ENCODE measurements around the gene HELZ2.

- PRO-cap, result no peak
Measured at GRCh38 chr20:62903404-62904175, 22.7 kb downstream of the DIDO1 start.

GRCh38 chr20:62911691-62912455, 14.4 kb downstream of the DIDO1 start:
- PRO-cap, result no peak

GRCh38 chr20:62946986-62947336, 5.5 kb upstream of the SLC17A9 start:
- PRO-cap, result no peak

DNA sequence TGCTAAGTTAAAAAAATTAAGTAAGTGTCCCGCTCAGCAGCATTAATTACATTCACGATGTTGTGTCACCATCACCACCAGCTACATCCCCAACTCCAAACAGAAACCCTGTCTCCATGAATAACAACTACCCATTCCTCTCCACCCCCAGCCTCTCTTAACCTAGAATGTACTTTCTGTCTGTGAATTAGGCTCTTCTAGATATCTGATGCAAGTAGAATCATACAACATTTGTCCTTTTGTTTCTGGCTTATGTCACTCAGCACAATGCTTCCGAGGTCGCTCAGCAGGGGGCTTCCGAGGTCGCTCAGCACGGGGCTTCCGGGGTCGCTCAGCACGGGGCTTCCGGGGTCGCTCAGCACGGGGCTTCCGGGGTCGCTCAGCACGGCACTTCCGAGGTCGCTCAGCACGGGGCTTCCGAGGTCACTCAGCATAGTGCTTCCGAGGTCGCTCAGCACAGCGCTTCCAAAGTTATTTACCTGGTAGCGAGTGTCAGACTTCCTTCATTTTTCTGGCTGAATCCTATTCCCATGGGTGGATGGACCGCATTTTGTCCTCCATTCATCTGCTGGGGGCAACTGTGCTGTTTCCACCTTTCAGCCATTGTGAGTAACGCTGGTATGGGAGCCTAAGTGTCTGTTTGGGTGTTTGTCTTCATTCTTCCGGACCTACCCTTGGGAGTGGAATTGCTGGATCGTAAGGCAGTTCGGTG, 31.0 kb upstream of the BHLHE23 start:
- PRO-cap, result no peak

GRCh38 chr20:63175211-63175962, 40.5 kb downstream of the YTHDF1 start:
- PRO-cap, result no peak

DNA sequence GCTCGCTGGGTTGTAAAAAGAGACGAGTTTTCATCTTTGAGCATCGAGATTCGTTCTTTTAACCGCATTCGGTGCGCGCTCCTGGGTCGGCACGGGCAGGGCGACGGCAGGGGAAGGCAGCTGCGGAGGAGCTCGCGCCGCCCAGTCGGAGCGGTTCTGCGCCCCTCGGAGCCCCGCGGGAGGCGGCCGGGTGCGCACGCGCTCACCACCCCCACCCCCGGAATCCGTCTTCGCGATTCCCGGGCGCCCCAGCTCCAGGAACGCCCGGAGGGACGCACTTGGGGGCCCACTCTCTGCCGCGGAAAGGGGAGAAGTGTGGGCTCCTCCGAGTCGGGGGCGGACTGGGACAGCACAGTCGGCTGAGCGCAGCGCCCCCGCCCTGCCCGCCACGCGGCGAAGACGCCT, 37.9 kb downstream of the YTHDF1 start:
- PRO-cap, result no peak

- PRO-cap, result no peak
Measured at GRCh38 chr20:63202286-63203095, 13.4 kb downstream of the YTHDF1 start.

DNA sequence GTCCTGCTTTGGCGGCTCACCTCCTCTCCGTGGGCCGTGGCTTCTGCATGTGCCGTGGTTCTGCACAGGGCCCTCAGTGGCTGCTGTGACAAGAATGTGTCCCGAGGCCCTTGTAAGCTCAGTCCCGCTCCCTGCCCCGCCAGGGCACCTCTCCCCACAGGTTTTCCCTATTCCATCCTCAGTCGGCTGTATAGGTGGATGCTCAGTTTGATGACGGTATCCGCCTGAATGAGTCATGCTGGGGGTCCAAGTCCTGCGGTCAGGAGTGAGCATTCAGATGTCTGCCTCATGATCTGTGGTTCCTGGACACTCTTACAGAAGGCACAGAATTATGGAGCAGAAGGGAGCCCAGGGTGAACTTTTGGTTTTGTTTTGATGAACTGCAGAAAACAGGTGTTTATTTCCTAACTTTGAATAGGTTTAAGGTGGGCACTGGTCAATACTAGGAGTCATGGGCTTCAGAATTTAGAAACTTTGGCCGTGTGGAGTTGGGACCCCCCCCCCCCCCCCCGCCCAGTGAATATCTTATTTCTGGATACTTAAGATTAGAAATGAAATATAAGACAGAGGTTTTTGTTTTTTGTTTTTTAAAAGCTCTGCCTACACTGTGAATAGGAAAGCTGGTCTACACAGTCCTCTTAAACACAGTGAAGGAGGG, 1.3 kb downstream of the ARFGAP1 start:
- PRO-cap, result no peak

GRCh38 chr20:63284503-63285012, 8.4 kb upstream of the COL20A1 start:
- PRO-cap, result no peak

DNA sequence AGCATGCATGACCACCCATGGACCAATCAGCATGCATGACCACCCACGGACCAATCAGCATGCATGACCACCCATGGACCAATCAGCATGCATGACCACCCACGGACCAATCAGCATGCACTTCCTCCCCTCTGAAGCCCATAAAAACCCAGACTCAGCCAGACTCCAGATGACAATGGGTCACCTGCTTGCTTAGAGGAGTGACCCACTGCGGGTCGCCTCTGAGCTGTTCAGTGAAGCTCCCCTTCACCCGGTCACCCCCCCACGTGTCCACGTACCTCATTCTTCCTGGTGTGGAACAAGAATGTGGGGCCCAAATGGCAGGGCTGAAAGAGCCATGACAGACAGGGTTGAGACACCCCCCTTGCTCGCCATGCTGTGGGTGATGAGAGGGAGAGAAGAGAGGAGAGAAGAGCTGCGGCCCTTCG, 18.8 kb upstream of the CHRNA4 start:
- PRO-cap, result no peak

DNA sequence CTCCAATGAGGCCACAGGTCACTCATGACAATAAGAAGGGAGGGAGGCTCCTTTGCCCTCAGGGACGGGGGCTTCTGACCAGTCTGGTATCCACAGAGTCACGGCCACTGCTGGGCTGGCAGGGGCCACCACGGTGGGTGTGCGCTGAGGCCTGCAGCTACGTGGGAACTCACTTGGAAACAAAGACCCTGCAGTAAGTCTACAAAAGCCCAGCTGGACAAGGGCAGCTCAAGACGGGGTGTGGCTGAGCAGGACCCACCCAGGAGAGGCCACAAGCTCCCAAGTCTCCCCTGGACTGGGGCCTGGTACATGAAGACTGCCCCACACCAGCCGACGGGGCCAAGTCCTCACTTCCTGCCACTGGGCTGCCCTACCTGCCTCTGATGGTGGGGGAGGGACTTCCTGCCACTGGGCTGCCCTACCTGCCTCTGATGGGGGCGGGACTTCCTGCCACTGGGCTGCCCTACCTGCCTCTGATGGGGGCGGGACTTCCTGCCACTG, 48.3 kb upstream of the CHRNA4 start:
- PRO-cap, result no peak

DNA sequence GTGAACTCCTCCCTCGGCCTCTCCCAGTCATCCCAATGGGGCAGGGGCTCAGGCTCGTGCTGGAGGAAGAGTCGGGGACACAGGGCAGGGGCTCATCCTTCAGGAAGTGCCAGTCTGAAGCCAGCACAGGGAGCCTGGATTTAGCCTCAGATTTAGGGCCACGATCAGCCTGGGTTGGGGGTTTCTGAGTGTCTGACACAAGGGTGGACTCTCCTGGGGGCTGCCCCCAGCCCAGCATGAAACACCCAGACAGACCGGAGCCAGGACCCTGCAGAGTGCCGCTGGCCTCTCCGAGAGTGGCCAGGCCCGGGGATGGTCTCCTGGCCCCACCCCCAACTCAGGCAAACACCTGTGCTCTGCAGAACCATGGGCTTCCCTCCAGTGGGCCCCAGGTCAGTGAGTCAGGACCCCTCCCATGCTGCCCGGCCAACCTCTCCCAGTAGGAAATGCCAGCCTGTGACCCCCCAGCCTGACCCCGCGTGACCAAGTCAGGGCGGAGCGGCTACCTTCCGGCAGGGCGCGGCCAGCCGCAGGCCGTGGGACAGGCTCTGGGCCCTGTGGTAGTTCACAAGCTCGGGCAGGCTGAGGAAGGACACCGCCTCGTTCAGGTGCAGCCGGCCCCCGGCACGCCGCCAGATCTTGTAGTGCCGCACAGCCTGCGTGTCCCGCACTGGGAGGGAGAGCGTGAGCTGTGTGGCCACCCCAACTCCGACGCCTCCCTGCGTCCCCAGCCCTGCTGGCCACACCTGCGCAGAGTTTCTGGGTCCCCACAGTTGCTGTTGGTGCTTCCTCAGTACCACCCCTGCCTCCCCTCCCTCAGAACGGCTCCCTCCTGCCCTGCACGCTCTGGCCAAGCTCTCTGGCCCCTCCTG, 3.3 kb downstream of the PTK6 start:
- PRO-cap, result no peak

DNA sequence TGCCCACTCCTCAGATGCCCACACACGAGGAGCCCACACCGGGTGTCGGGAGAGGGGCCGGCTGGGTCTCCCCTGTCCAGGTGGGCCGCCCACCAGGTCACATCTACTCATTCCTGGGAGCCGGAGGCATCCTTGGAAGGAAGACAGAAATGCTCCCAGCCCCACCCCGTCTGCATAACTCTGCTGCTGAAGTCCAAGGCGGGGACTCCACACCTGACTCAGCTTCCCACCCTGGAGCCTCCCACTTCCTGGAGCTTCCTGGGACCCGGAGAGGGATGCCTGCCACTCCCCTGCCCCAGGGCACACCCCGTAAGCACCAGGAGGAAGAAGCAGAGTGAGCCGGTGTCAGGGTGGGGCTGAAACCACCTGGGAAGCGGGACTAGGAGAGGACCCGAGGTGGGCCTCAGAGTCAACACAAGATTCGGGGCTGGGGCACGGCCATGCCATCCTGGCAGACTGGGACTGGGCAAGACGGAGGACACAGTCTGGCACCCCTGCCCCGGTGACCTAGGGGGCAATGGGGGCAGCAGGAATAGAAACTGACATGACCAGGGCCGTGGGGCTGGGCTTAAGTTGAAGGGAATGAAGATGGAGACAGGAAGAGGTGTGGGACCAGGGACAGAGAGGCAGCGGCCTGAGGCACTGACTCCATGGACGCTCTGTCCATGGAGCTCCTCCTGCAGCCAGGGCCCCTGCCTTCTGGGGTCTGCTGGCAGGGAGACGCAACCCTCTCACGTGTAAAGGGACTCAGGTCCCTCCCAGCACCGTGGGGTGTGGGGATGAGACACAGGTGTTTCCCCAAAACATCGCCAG, 2.3 kb downstream of the SRMS start:
- PRO-cap, result no peak

- PRO-cap, result no peak
Measured at GRCh38 chr20:63570502-63571124, 3.4 kb downstream of the HELZ2 start.

- PRO-cap, result bidirectional peak, plus-strand start at chr20:63574330, minus-strand start at chr20:63574239
Measured at GRCh38 chr20:63573987-63575059, at the start of gene HELZ2. HELZ2 (minus strand) TSS chr20:63574239.

DNA sequence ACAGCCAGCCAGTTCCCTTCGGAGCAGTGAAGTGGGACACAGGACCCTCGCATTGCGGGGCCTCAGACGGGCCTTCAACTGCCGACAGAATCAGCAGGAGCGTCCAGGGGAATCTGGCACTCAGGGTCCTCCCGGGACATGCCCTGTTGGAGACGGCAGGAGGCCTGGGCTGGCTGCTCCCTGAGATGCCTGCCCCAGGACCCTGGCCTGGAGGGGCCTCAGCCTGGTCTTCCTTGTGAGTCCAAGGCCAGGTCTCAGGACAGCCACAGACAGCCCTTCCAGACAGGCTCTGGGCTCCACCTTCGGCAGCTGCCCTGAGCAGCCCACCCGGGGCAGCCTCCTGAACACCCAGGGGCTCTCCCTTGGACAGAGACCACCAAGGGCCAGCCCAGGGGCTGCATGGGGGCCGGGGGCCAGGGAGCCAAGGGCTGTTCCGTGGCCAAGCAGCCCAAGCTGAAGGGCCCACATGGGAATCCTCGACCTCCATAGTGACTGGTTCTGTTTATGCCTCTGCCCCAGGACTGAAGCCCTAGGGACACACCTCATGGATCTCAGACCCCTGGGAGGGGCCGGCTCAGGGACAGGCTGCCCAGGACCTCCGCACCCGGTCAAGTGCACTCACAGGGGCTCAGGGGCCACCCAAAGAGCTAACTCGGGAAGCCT, 14.7 kb upstream of the HELZ2 start:
- PRO-cap, result no peak

DNA sequence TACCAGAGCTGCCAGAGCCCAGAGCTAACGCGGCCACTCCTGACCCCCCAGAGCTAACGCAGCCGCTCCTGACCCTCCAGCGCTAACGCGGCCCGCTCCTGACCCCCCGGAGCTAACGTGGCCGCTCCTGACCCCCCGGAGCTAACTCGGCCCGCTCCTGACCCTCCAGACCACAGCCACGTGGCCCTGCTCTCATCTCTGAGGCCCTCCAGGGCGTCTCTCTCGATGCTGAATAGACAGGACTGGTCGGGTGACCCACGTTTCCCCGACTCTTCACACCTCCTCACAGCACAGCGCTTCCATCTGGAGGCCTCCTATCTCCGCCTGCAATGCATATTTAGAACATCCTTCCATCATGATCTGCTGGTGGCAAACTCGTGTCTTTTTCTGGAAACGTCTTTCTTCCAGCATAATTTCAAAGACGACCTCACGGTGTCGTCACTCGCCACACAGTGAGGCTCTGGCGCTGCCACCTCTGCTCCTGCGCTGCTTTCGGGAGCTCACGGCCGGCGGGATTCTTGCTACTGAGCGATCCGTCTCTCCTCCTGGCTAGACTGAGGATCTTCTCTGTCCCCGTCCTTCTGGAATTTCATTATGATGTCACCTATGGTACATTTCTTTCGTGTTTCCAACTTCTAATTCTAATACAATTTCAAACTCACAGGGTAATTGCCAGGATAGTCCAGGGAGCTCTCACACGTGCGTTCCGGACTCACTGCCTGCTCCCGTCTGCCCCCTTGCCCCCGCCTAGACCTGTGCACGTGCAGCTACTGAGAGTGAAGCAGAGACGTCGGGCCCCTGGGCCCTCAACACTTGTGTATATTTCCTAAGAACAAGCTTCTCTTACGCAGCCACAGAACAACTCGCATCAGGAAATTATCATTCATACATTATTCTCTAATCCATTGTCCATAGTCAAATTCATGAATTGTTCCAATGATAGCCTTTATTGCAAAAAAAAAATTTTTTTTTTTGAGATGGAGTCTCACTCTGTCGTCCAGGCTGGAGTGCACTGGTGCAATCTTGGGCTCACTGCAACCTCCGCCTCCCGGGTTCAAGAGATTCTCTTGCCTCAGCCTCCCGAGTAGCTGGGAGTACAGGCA, 25.4 kb upstream of the HELZ2 start:
- PRO-cap, result no peak

GRCh38 chr20:63656994-63658079, 775 bp upstream of the RTEL1 start:
- PRO-cap, result no peak

DNA sequence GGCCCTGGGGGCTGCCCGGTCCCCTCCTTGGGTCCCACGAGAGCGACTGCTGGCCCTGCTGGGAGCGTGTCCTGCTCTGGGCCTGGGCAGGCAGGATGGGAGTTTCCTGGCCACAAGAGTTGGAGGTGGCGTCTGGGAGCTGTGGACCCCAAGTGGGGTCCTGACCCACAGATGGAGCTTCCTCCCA, 7.3 kb upstream of the TNFRSF6B start:
- PRO-cap, result no peak

DNA sequence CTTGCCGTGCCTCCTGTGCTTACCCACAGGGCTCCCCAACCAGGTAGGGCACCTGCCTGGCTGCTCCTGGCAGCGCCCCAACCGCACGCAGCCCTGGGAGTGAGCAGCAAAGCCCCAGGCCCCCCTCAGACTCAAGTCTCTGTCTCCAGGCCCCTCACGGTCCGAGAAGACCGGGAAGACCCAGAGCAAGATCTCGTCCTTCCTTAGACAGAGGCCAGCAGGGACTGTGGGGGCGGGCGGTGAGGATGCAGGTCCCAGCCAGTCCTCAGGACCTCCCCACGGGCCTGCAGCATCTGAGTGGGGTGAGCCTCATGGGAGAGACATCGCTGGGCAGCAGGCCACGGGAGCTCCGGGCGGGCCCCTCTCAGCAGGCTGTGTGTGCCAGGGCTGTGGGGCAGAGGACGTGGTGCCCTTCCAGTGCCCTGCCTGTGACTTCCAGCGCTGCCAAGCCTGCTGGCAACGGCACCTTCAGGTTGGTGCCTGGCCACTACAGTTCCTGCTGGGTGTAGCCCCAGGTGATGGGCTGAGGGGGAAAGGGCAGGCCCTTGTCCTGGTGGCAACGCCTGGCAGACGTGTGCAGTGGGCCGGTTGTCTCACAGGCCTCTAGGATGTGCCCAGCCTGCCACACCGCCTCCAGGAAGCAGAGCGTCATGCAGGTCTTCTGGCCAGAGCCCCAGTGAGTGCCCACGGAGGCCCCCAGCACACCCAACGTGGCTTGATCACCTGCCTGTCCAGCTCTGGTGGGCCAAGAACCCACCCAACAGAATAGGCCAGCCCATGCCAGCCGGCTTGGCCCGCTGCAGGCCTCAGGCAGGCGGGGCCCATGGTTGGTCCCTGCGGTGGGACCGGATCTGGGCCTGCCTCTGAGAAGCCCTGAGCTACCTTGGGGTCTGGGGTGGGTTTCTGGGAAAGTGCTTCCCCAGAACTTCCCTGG, 1.0 kb upstream of the TNFRSF6B start:
- PRO-cap, result no peak